RPMI7951 (cell line): ENCODE measurements around the gene MEX3A.

GRCh38 chr1:155300854-155301261 lies 380 bp downstream of the PKLR start:
- RAMPAGE, long total RNA = no peak

GRCh38 chr1:155463978-155464642 lies 98.5 kb downstream of the ASH1L start:
- RAMPAGE, long total RNA = no peak

GRCh38 chr1:155468215-155468841 lies 94.3 kb downstream of the ASH1L start:
- RAMPAGE, long total RNA = no peak

- RAMPAGE, long total RNA = no peak
These were observed 34.5 kb downstream of the ASH1L start for GRCh38 chr1:155528078-155528530.

- RAMPAGE, long total RNA = no peak
These were observed 28.2 kb downstream of the YY1AP1 start for GRCh38 chr1:155660079-155660980.

DNA sequence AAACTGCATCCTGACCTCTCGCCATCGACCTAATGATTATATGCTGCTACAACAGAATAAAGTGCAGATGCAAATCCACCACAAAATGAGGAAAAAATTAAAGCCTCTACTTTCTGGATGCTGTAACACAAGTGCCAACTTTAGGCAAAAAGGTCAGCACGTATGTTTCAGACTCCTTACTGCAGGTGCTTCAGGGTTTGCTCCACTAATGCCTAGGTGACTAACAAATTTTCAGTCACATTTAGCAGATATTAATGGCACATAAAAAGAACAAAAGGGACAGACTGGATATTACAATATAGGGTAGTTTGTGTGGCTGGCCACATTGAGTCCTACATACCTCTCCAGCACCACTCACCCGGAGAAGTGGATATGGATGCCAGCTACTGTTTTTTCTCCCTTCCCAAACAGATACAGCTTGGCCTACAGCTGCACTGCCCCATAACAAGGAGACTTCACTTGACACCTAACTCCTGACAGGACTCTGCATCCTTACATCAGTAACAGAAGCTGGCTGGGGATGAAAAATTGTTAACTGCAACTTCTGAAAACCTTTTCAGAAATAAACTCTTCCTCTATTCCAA lies 9.7 kb downstream of the YY1AP1 start:
- RAMPAGE, long total RNA = no peak

- RAMPAGE, long total RNA = no peak
These were observed 21.7 kb downstream of the SYT11 start for GRCh38 chr1:155880901-155881682.

DNA sequence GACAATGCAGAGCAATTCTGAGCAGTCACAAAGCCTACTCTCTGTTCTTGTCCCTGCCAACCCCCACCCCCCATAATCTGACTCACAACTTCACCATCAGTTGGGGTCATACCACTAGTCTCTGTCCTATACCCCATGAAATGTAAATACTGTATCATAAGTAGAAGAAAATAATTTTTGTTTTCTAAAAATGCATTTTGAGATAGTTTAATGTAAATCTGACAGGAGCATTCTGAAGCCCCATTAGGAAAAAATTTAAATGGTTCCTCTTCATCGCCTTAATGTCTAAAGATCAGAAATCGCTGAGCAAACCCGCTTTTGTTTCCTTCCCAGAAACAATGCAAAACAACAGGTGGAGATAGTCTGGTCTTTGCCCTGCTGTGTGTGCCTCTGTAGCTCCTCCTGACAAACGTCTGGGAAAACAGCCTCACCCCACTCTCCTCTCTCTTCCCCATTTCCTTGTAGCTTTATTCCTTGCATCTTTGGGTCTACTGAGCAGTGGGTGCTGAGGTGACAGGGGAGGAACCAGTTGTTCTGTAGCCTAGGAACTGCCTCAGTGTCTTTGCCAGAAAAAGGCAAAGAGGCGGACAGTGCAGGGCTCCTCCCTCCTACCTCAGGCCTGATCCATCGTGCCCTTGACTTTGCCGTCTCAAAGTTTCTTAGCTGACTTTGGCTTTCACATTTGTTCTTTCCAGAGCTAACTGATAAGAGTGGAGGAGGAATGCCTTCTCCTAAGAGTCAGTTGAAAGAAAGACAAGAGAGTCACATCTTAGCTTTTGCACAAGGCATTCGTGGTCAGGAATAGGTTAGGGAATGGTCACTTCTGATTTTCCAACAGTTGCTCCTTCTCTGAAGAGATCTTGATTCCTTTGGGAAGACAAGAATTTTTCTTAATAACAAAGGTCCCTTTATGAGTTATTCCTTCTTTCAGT lies 24.7 kb downstream of the SYT11 start:
- RAMPAGE, long total RNA = no peak

DNA sequence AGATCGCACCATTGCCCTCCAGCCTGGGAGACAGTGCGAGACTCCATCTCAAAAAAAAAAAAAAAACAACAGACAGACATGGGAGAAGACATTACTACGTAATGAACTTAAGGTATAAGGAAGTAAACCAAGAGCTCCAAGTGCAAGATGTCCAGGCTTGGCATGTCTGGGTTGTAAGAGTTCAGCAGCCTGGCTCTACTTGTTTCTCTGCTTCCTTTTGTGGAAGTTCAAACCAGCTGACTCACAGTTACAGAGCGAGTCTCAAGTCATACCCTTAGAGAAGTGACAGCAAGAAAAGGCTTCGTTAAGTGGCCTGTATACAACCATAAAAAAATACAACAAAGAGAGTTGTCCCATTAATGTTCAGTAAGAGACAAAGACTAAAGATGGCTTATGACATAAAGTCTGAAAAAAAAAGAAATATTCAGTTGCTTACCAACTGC lies 1.3 kb downstream of the RIT1 start:
- RAMPAGE, long total RNA = no peak

DNA sequence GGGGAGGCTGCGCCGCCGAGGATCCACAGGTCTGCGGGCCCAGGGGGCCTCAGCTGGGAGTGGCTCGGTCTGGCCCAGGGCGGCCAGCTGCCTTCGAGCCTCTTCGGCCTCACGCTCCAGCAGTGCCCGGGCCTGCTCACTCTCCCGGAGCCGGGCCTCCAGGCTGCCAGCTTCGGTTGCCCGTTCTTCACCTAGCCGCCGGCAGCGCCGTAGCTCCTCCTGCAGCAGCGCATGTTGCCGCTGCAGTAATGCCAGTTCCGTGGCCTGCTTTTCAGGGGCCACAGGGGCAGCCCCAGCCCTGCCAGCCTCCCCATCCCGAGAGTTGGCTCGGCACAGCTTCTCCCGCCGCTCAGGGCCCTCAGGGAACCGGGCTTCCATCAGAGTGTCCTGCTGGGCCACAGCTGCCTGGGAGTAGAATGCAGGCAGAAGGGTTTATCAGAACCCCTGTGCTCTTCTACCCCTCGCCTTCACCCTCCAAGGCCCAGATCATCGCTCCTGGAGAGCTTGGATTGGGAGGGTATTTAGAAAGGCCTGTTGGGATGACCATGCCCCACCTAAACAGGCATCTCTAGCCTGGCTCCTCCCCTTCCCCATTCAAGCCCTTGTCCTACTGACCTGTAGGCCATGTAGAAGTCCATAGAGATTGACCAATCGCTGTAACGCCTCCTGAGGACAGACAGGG lies 9.6 kb downstream of the RXFP4 start:
- RAMPAGE, long total RNA = no peak

- RAMPAGE, long total RNA = no peak
These were observed 13.1 kb downstream of the ARHGEF2 start for GRCh38 chr1:155965039-155965781.

DNA sequence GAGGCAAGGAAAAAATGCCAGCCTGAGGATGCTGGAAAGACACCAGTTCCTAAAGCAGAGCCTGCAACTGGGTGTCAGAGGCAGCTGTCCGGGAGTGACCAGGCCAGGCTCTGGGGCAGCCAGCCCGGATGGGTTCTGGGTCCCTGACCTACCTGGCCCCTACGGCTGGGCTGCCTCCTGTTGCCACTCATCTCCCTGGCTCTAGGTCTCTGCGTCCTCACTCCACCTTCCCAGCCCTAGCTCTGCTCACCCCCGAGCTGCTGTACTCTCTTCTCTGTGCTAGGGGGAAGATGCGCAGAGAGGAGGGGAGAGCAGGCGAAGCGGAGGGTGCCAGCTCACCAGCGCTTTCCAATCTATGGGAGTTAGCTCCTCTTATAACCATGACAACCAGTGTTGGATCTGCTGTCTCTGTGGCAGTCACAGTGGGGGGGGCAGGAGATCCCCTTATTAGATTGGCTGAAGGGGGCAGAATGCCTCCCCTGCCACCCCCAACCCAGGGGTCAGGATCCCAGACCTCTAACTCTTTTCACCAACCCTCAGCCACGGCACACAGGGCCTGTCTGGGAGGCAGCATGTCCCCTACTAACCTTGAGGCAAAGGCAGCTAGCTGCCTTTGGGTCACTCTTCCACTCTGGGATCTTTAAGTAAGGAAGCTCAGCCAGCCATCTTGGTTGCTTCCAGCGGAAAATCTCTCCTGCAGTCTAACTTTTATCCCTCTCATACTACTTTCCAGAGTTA lies 8.8 kb downstream of the ARHGEF2 start:
- RAMPAGE, long total RNA = no peak

DNA sequence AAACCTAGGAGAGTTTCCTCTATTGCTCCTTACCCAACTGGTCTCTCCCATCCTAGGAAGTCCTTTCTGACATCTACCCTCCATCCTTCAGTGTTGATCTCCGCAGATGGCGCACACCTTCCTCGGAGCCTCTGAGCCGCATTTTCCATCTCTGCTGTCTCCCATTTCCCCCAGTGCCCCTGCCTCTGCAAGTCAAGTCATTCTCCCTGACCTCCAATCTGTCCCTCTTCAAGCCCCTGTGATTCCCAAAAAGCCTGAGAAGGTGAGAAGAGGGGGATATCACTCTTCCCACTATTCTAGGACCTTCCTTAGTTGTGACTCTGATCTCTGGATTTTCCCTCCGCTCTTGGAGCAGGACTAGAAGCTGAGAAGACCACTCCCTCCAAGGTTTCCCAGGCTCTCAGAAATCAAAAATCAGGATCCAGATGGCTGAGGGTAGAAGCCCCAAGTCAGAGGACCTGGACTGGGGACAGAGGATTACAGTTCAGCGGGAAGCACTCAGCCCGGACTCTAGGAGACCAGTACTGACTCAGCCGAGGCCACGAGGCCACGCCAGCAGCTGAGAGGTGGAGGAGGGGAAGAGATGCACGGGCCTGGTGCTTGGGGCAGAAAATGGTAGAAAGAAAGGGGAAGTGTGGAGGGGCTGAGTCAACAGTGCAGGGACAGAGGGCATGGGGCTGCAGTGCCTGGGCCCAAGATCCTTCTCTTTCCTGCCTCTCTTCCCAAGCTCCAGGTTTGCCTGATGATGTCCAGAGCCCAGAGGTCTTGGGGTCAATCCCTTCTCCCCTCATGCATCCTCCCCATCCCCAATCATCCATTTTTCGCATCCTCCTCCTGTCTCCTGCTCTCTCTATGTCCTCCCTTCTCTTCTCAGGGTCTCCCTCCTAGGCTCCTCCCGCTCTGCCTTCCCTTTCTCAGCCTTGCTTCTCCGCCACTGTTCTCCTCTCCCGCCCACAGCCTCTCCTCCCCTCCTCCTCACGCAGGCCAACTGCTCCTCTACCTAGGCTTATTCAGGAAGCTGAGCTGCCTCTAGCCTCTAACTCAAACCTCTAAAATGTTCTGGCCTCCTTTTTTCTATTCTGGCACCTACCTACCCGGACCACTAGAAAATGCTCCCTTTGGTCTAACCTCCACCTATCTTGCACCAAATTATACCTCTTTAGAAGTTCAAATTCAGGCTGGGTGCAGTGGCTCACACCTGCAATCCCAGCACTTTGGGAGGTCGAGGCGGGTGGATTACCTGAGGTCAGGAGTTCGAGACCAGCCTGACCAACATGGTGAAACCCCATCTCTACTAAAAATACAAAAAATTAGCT lies 7.8 kb downstream of the ARHGEF2 start:
- RAMPAGE, long total RNA = no peak

DNA sequence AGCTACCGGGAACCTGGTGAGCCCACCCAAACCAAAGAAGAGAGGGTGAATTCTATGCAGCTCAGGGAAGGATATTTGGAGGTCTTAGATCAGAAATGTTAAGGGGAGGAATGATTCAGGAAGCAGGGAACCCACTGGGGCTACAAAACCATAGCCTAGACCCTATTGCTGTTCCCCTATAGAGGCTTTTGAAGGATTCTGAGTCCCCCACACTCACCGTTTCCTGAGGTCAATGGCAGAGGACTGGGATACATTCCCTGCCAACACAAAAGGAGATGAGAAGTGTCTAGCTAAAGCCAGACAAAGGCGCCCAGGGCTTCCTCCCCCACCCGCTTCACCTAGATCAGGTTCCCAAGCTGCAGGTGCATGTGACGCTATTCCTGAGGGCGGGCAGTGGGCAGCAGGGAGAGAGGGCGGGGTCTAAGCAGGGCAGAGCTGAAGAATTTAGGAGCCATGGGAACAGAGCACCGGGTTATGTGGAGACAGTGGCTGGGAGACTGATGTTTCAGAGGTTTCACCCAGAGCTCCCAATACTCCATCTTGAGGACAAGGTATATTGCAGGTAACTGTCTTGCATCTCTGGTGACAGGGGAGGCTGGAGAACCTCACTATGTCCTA lies 5.9 kb upstream of the ARHGEF2 start:
- RAMPAGE, long total RNA = no peak

GRCh38 chr1:155989194-155989849 lies 11.0 kb upstream of the ARHGEF2 start:
- RAMPAGE, long total RNA = no peak

- RAMPAGE, long total RNA = no peak
These were observed 9.6 kb downstream of the SSR2 start for GRCh38 chr1:156011192-156011445.

DNA sequence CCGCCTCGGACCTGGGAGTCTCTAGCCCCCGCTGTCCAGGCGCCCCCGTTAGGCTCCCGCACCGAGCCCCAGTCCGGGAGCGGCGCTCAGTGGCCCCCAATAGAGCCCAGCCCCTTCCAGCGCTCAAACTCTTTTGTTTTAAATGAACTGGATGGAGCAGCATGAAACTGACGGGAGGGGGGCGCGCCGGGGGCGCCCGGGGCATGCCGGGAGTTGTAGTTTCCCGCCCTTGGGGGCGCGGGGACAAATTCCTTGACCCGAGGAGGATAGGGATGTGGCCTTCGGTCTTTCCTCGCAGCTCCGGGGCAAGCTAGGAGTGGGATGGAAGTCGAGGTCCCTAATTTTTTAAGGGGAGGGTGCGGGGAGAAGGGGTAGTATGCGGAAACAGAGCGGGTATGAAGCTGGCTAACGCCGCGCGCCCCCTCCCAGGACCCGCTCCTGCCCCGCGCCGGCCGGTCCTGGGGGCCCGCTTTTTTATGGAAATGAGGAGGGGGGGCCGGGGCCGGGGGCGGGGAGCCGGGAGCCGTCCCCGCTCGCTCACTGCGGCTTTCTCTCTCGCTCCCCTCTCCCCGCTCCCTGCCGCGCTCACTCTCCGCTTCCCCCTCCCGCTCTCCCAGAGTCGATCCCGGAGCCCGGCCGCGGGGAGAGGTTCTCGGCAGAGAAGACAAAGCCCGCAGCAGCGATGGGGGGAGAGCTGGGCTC lies at the start of gene MEX3A:
Gene MEX3A, minus strand, starts transcription at position 135 of the 702 bp plus-strand sequence.
- RAMPAGE, long total RNA = no peak

- RAMPAGE, long total RNA = no peak
These were observed 14.8 kb upstream of the MEX3A start for GRCh38 chr1:156096966-156097580.

GRCh38 chr1:156129694-156130538 lies 15.4 kb downstream of the LMNA start:
- RAMPAGE, long total RNA = no peak

DNA sequence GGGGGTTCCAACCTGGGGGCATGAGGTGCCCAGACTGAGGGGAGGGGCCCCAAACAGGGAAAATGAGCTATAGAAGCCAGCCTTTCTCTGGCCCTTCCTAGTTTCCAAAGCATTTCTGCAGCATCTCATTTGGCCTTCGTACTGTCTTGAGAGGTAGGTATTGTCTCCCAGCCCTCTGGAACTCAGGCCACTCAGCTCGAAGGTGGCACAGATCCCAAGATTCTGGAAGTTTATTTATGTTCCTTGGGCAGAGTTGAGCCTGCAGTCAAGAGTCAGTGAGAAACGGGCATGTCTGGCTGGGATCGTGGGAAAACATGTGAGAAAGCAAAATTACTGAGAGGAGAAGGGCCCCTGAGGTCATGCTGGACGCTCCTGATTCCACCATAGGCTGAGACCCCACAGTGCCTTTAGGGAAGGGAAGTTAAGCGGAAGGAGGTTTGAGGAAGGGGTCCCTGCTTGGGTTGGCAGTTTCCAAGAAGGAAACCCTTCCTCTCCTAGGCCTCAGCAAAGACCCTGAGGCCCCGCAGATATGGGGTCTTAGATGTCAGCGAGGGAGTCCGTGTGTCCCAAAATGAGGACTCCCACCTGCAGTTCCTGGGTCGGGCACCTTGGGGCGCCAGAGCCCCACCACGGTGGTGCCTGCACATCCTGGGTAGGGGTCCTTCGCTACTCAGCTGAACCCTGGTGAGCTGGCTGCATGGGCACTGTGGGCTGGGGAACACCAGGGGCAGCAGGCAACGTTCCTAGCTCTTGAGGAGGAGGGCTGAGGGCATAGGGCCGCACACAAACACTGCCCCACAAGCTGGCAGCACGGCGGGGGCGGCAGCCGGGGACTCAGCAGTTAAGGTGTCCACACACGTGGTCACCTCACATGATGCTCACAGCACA lies 12.4 kb upstream of the SEMA4A start:
- RAMPAGE, long total RNA = no peak